ENCODE measurements around a stretch of chr15.

DNA sequence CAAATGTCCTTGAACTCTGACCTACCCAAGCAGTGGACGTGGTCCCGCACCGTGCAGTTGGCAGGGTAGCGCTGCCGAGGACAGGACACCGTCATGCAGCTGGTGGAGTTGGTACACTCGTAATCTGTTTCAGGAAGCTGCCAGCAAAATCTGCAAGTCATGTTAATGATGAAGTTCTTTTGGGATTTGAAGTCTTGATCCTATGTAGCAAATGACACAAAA, 5.6 kb downstream of the TM2D3 start:
- PRO-cap: no peak

GRCh38 chr15:101782051-101782460, 21.3 kb upstream of the OR4F6 start:
- PRO-cap: no peak

DNA sequence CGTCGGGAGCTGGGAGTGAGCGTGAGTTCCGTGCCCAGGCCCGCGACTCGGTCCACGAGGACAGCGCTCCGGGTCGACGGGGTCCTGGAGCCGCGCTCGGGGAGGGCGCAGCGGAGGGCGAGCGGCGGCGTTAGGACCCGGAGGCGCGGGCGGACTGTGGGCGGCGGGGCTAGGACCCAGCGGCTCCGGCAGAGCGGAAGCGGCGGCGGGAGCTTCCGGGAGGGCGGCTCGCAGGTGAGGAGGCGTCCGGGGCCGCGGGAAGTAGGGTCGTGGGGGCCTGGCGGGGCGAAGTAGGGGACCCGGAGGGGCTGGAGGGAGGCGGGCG, 149.4 kb downstream of the OR4F15 start:
- PRO-cap: no peak